HT1080 (cell line): ENCODE data around the genes SCGB3A2, SPINK5 and ADRB2.

RAMPAGE:
- cytosol, long total RNA: no peak
- long total RNA: no peak
- nucleus, long total RNA: no peak
Observed at GRCh38 chr5:146042466-146043440, 62.6 kb downstream of the PLAC8L1 start.

DNA sequence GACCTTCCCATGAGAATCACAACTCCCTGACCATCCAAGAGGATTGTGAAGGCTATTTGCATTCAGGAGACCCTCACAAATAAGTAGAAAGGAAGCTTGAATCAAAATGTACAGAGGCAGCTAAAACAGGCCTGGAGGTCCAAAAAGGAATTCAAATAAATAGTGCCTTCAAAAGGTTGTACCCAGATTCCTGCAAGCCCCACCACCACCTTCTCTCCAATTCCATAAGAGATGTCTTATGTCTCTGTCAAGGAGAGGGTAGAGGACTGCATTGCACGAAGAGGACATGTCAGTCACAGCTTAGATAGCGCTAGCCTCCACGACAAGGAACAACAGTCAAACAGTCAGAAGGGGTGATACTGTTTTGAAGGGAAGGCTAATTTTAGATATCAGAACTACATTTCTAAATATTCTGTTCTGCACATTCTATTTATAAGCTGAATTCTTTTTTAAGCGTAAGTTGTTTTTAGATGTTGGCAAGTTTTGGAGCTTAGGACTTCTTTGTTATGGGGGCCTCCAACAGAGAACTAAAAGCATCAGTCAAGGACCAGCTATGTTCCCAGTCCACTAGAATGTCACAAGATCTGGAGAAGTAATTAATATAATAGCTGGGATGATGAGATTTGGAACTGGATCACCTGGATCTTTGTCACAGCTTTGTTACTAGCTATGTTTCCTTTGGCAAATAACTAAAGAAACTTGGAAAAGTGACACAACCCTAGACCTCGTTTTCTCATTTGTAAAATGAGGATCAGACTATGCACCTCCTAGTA, 34.1 kb downstream of the PLAC8L1 start:
RAMPAGE:
- cytosol, long total RNA: no peak
- long total RNA: no peak
- nucleus, long total RNA: no peak

RAMPAGE:
- cytosol, long total RNA: no peak
- long total RNA: no peak
- nucleus, long total RNA: no peak
Observed at GRCh38 chr5:146448052-146448582, 984 bp downstream of the TCERG1 start.

DNA sequence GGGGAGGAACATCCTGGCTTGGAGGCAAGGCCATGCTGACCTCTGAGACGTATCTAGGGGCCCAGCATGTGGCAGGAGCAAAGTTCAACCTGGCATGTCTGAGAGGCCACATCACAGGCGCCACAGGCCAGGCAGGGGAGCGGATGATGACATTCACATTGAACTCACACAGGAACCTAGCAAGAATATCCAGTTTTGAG, 64.3 kb upstream of the STK32A start:
RAMPAGE:
- cytosol, long total RNA: no peak
- long total RNA: no peak
- nucleus, long total RNA: no peak

DNA sequence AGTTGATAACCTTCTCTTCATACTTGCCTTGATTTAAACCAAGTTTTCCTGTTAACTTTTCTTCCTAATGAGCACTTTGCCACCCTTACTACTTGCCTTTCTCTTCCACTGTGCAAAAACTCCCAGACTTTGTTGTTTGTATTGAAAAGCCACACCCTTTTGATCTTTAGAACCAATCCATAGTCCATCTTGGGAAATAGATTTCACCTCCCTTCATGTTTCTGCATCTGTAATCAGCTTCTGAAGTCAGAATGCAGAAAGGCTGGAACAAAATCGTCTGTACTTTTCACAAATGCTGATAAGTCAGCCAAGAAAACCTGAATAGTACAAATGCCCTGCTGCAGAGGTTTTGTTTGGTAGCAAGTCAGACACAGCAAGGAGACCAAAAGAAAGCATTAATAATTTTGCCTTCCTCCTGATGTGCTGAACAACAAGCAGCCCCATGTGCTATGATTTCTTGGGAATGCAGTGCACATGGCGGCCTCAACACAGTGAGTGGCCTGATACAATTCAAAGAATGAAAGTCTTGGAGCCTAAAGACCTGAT, 59.3 kb upstream of the STK32A start:
RAMPAGE:
- cytosol, long total RNA: no peak
- long total RNA: no peak
- nucleus, long total RNA: no peak

DNA sequence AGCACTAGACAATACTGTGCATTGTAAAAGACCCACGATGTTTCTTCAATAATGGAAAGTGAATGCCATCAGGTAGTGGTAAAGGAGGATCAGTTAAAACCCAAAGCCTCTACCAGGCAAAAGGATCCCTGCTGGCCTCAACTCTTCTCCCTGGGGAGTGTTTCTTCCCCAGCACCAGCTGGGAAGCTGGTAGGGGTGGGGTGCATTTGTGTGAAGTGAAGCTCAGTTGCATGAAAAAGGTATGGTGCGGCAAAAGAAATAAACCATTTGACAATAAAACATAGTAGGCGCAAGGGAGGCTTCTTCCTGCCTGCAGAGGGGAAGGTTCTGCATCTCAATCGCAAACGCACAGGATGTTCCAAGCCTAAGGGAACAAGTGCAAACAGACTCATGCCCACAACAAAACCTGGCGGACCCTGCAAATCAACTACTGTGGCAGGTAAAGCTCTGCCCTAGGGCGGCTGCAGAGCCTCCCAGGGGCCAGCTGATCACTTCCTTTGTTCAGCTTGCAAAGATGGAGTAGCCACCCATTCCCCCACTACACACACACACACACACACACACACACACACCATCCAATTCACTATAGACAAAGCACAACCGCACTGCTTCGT, 57.9 kb downstream of the DPYSL3 start:
RAMPAGE:
- cytosol, long total RNA: no peak
- long total RNA: no peak
- nucleus, long total RNA: no peak

RAMPAGE:
- cytosol, long total RNA: no peak
- long total RNA: no peak
- nucleus, long total RNA: no peak
Observed at GRCh38 chr5:147508822-147509759, 777 bp downstream of the DPYSL3 start.

GRCh38 chr5:147559780-147560204, 49.9 kb upstream of the DPYSL3 start:
RAMPAGE:
- cytosol, long total RNA: no peak
- long total RNA: no peak
- nucleus, long total RNA: no peak

RAMPAGE:
- cytosol, long total RNA: no peak
- long total RNA: no peak
- nucleus, long total RNA: no peak
Observed at GRCh38 chr5:147645238-147645560, 135.3 kb upstream of the DPYSL3 start.

RAMPAGE:
- cytosol, long total RNA: no peak
- long total RNA: no peak
- nucleus, long total RNA: no peak
Observed at GRCh38 chr5:147705453-147705695, 77.2 kb downstream of the JAKMIP2 start.

DNA sequence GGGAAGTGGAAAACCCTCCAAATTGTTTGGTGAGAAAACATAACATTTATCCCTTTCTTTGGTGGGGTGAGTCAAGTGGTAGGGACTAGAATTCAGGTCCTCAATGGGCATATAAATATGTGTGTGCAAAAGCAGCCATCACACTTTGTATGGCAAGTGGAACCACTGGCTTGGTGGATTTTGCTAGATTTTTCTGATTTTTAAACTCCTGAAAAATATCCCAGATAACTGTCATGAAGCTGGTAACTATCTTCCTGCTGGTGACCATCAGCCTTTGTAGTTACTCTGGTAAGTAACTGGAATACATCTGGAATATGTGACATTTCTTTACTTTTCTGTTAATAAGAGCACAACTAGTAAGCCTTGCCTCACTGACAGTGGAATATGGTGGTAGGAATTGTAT, at the start of gene SCGB3A2:
Gene SCGB3A2 (plus strand): TSS at position 141 of the 403 bp plus-strand sequence.
RAMPAGE:
- cytosol, long total RNA: no peak
- long total RNA: no peak
- nucleus, long total RNA: no peak

DNA sequence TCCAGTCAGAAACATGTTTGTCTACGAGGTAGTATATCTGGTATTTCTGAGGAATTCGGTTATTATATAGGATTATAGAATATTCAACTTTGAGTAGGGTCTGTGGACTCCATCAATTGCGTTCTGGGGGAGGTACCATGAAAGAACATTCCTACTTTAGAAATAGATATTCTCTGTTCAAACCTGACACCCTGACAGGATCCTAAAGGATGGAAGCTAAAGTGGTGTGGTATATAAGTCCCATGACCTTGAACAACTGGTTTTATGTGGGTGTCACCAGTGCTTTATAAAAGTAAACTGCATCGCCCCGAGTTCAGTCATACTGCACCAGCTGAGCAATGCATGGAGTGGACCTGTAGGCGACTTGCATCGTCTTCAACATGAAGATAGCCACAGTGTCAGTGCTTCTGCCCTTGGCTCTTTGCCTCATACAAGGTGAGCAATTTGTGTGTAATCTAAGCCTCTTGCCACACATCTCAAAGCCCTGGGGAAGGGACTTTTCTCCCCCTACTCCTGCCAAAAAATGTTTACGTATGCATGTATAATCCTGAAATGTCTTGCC, at the start of gene SPINK5:
Gene SPINK5 (plus strand): TSS at position 316 of the 562 bp plus-strand sequence.
RAMPAGE:
- cytosol, long total RNA: no peak
- long total RNA: no peak
- nucleus, long total RNA: no peak

RAMPAGE:
- cytosol, long total RNA: no peak
- long total RNA: no peak
- nucleus, long total RNA: no peak
Observed at GRCh38 chr5:148098861-148099509, 35.2 kb downstream of the SPINK5 start.

DNA sequence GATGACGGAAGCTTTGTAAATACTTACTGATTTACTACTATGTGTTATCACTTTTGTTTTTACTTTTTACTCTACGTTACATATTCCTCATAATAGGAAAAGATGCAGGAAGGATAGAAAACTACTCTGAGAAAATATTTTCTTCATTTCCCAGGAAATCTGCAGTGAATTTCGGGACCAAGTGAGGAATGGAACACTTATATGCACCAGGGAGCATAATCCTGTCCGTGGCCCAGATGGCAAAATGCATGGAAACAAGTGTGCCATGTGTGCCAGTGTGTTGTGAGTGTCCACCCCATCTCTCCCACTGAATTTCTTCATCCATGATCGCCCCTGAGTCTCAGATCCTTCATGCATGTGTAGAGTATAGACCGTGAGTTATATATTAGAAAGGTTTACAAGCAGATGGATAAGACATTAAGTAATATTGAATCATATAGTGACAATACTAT, 43.1 kb downstream of the SPINK5 start:
RAMPAGE:
- cytosol, long total RNA: no peak
- long total RNA: no peak
- nucleus, long total RNA: no peak

DNA sequence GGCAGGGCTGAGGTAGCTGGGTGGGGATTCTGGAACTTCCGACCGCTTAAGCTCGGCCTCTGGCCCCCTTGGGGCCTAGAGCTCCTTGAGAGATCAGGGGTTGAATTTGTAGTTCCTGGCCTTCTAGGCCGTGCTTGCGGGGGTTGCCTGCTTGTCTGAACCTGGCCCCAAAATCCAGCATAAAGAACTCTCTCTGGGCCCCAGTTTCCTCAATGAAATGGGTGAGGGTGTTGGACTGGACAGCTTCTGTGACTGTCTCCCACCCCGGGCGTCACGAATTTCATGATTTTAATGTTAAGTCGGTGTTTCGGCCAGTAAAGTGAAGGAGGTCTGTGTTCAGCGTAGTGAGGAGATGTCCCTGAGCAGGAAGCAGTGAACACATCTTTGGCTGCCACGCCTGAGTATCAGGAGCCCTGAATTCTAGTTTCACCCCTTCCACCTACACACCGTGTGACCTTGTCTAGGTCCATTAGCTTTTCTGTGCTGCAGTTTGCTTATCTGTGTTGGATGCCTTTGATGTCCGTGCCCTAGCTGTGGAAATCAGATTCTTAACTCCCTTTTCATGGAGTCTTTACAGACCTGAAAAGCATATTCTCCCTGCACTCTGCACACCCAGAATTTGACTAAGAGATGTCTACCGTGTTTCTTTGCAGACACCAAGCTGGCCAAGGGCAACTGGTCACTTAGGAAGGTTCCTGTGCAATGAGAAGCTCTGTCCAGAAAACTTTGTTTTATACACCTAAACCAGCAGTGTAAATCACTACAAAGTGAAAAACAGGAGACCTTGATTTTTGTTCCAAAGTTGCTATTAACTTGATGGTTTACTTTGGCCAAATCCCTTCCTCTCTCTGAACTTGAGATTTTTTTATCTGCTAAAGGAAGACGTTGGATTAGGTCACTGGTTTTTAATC, 600 bp downstream of the FBXO38 start:
RAMPAGE:
- cytosol, long total RNA: no peak
- long total RNA: no peak
- nucleus, long total RNA: no peak

RAMPAGE:
- cytosol, long total RNA: no peak
- long total RNA: no peak
- nucleus, long total RNA: no peak
Observed at GRCh38 chr5:148825966-148826887, at the start of gene ADRB2. Gene ADRB2 (plus strand): TSS chr5:148826611.

GRCh38 chr5:148831316-148832165, 5.1 kb downstream of the ADRB2 start:
RAMPAGE:
- cytosol, long total RNA: no peak
- long total RNA: no peak
- nucleus, long total RNA: no peak

GRCh38 chr5:148858442-148859312, 32.3 kb downstream of the ADRB2 start:
RAMPAGE:
- cytosol, long total RNA: no peak
- long total RNA: no peak
- nucleus, long total RNA: no peak

DNA sequence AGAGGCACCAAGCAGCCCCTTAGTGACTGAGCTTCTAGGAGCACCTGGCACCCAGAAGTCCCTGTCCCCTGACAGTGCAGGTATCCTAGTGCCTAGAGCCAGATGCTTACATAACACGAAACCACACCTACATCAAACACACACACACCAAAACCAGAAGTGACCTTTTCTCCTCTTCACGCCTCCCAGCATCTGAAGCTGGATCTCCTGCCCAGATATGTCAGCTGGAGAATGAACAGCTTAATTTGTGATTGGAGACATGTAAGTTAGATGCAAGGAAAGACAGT, 89.0 kb downstream of the ADRB2 start:
RAMPAGE:
- cytosol, long total RNA: no peak
- long total RNA: no peak
- nucleus, long total RNA: no peak

RAMPAGE:
- cytosol, long total RNA: no peak
- long total RNA: no peak
- nucleus, long total RNA: no peak
Observed at GRCh38 chr5:149142708-149143212, 1.5 kb downstream of the ABLIM3 start.